Hair follicle dermal papilla cell (primary cell): ENCODE data around the gene ZNF12.

DNA sequence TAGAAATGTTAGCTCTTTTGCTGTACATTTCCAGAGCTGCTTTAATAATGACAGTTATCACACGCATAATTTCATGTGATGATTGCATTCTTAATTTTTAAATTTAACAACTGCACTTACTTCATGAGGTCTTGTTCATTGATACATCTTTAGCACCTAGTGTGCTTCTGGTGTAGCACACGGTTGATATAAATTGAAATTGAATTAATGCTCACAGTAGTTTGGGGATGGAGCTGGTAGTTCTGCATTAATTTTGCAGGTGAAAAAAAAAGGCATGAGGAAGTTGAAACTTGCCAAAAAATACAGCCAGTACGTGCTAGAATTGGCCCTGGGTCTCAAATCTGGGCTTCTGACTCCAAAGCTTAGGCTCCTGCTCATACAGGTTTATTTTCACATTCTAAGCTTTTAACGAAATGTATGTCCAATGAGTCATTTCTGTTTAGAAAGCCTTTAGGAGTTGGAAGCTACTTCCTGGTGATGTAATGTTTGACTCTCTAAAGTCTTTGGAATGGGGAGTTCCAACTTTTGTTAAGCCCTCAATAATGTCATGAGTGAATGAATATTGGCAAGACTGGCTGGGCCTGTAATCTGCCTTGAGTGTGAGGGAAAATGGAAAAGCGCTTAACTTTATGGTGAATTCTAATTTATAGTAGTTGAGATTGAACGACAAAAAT is 10.9 kb downstream of the RAC1 start:
- CAGE, long polyA plus RNA, result no peak

DNA sequence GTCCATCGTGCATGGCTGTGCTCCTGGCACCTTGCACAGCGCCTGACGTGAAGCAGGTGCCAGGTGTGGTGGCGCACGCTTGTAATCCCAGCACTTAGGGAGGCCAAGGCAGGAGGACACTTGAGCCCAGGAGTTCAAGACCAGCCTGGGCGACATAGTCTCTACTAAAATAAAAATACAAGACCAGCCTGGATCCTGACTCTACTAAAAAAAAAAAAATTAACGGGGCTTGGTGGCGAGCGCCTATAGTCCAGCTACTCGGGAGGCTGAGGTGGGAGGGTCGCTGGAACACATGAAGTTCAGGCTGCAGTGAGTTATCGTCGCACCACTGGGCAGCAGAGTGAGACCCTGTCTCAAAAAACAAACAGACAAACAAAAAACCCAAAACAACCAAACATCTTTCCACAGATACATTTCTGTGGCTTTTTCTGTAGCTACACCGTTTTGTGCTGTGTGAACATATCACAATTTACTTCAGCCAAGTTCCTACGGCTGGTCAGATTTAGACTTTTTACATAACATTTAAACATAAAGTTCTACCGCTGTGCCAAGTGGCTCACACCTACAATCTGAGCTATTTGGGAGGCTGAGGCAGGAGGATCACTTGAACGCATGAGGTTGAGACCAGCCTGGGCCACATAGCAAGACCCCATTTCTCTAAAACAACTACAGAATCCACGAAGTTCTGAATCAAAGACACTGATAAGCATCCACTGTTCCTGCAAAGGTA is 30.5 kb downstream of the DAGLB start:
- CAGE, long polyA plus RNA, result no peak

DNA sequence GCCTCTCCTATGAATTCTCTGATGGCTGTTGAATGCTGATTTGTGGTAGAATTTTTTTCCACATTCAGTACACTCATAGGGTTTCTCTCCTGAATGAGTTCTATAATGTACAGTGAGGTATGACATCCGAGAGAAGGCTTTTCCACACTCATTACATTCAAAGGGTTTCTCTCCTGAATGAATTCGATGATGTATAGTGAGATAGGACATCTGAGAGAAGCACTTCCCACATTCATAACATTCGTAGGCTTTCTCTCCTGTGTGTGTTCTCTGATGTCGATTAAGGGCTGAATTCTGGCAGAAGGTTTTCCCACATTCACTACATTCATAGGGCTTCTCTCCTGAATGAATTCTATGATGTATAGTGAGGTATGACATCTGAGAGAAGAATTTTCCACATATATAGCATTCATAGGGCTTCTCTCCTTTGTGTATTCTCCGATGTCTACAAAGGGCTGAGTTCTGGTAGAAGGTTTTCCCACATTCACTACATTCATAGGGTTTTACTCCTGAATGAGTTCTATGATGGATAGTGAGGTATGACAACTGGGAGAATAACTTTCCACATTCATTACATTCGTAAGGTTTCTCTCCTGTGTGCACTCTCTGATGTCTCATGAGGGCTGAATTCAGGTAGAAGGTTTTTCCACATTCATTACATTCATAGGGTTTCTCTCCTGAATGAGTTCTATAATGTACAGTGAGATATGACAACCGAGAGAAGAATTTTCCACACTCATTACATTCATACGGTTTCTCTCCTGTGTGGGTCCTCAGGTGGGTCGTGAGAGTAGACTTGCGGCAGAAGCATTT is 15.7 kb downstream of the ZNF12 start:
- CAGE, long polyA plus RNA, result no peak

DNA sequence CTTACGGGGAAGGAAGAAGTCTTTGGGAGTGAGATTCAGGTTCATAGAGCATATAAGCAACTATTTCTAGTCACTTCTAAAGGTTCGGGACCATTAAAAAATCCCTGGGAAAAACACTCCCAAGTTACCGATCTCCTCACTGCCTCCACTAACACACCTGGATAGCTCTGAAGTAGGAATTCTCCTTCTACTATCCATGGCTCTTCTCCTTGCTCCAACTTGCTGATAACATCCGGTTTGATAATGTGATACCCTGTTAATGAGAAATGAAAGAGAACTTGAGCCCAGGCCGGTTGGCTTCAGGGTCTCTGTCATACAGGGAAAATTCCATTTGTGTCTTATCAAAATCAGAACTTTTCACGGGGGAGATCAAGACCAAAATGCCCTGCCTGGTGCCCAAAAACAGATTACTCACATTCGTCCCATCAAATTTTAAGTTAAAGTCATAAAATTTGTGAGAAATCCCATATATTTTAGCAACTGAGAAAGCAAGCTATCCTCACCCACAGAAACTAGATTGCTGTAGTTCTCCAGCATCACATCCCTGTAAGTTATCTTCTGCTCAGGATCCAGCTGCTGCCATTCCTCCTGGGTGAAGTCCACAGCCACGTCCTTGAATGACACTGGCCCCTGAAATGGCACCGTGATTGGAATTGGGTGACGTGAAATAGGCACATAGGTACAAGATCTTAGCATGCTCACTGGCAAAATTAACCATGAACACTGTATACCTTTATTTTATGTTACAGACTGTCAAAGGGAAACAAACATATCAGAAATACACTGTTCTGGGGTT is 9.4 kb downstream of the ZNF12 start:
- CAGE, long polyA plus RNA, result no peak

GRCh38 chr7:6706269-6707500 is at the start of gene ZNF12:
Gene ZNF12 (minus strand): TSS chr7:6706947.
- CAGE, long polyA plus RNA, result no peak

GRCh38 chr7:6729270-6729978 is 22.7 kb upstream of the ZNF12 start:
- CAGE, long polyA plus RNA, result no peak

DNA sequence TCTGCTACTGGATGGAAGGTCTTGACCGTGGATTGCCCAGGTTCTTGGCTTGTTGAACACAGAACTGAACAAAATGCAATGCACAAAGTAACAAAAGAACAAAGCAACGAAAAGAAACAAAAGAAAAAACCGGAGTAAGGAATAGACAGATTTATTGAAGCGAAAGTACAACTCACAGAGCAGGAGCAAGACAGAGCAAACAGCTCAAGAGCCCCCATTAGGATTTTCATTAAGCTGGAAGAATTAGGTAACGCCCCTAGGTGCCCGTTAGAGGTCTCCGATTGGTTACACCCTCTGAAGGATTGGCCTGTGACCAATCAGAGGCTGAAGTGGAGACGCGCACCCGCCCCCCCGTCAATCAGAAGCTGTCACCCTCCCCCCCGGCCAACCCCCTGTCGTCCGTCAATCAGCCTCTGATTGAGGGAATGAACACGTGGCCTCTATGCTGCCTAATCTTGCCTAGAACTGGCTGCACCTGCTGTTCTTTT is 1.0 kb upstream of the CCZ1B start:
- CAGE, long polyA plus RNA, result no peak

GRCh38 chr7:6854554-6855512 is 28.8 kb upstream of the CCZ1B start:
- CAGE, long polyA plus RNA, result no peak

- CAGE, long polyA plus RNA, result no peak
Measured at GRCh38 chr7:6953766-6954373, 127.8 kb upstream of the CCZ1B start.

- CAGE, long polyA plus RNA, result no peak
Measured at GRCh38 chr7:7321479-7322162, 139.3 kb downstream of the C1GALT1 start.

DNA sequence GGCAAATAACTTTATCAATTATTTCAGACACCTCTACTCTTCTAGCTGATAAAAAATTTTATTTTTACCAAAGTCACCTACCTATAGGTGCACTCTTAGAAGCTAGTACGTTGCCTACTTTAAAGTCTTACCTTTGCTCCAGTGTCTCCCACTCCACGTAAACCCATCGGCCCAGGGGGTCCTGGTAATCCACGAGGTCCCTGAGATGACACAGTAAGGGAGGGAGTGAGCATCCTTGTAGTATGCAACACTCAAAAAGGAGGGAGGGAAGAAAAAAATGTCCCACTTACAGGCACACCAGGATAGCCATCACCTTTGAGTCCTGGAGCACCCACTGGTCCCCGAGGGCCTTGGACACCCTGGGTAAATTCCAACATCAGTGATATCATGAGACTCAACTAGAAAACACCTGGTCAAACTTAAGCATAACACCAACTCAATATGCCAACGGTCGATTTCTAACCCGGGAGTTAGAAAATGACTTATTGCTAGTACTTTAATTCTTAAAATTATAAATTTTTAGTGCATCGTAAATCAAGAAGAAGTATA is 103.3 kb downstream of the COL28A1 start:
- CAGE, long polyA plus RNA, result no peak

DNA sequence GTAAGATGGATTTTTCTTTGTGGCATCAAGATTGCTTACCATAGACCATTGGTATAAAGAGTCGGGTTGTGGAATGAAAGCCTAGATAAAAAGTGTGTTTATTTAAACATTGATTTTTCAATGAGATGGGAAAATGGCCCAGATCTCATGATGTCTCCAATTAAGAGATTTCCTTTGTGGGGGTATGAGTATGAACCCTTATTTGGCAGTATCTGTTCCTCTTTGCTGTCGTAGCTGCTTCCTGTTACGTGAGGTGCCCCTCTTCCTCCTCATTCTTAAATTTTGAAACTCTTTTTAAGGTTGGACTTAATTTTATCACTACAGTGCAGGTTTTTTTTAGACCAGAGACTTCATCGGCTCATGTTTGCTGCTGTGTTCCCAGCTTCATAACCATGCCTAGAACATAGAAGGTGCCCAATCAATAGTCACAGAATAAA is 2.3 kb downstream of the MIOS start:
- CAGE, long polyA plus RNA, result no peak

GRCh38 chr7:7688931-7689447 is 29.4 kb downstream of the RPA3 start:
- CAGE, long polyA plus RNA, result no peak

GRCh38 chr7:7759081-7759826 is 40.8 kb upstream of the RPA3 start:
- CAGE, long polyA plus RNA, result no peak

GRCh38 chr7:7772209-7773047 is 54.0 kb upstream of the RPA3 start:
- CAGE, long polyA plus RNA, result no peak

DNA sequence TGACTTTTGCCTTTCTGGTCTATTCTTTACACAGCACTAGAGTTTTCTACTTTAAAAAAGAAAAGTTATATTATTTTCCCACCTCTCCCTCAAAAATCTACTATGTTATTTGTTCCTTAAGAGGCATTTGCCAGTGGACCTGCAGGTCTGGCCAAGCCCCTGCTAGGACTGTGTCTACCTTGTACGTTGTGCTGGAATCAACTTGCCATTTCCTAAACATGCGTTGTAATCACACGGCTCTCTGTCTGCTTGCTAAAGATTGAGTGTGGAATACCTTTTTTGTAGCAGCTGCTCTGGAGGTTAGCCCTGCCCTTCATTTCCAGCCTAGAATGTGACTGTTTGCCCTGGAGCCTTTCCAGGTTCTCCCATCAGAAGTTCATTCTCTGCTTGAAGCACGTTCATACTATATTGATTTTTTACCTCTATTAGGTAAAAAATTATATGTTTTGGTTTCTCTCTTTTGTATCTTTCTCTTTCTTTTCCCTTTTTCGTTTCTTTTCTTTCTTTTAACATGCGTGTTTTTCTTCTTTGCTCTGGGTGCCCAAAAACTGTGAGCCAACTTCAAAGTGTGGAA is 111.7 kb upstream of the RPA3 start:
- CAGE, long polyA plus RNA, result no peak

DNA sequence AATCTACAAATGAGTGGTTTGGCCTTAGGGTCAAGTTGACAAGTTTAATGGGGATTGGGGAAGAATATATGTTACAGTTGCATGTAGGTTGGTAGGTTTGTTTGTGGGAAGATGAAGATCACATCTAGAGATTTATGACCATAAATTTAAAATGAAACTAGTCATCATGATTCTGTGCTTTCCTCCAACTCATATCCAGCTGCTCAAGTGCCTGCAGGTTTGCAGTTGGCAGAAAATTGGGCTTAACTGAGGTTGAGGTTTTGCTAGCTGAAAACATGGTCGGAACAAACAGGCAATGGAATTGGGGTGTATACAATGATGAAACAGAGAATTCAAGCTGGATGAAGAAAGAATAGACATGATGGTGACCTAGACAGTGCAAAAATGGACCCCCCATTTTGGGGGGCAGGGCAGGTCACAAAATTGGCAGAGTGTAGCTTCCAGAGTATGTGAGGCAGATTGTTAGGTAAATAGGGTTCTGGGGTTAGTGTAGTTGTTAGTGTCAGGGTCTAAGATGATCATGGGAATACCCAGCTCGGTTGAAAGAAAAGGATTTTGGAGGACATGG is 121.4 kb upstream of the RPA3 start:
- CAGE, long polyA plus RNA, result no peak

GRCh38 chr7:7970244-7970510 is 1.6 kb downstream of the GLCCI1 start:
- CAGE, long polyA plus RNA, result no peak

- CAGE, long polyA plus RNA, result no peak
Measured at GRCh38 chr7:8177139-8177668, 84.8 kb downstream of the ICA1 start.

DNA sequence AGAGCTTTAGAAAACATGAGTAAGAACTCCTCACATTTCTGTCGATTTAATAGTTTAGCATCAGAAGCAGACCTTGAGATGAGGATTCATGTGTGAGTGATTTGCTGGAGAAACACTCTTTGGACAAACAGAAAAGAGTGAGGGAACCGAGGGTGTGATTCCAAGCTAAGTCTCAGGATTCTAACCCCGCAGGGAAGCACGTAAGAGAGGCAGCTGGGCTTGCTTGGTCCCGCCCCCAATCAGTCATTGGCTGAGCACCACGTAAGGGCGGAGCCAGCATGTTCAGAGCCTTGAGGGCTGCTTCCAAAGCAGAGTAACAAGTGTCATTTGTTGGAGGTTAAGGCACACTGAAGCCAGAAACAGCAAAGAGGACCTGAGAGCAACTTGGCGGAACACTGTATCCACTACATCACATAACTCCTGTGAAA is 43.6 kb upstream of the NXPH1 start:
- CAGE, long polyA plus RNA, result no peak